Measurements from ENCODE around the gene CEP83.

- PRO-cap = no peak
Observed at GRCh38 chr12:93691754-93692465, 14.7 kb downstream of the CRADD start.

GRCh38 chr12:93752276-93753133 lies 75.3 kb downstream of the CRADD start:
- PRO-cap = no peak

DNA sequence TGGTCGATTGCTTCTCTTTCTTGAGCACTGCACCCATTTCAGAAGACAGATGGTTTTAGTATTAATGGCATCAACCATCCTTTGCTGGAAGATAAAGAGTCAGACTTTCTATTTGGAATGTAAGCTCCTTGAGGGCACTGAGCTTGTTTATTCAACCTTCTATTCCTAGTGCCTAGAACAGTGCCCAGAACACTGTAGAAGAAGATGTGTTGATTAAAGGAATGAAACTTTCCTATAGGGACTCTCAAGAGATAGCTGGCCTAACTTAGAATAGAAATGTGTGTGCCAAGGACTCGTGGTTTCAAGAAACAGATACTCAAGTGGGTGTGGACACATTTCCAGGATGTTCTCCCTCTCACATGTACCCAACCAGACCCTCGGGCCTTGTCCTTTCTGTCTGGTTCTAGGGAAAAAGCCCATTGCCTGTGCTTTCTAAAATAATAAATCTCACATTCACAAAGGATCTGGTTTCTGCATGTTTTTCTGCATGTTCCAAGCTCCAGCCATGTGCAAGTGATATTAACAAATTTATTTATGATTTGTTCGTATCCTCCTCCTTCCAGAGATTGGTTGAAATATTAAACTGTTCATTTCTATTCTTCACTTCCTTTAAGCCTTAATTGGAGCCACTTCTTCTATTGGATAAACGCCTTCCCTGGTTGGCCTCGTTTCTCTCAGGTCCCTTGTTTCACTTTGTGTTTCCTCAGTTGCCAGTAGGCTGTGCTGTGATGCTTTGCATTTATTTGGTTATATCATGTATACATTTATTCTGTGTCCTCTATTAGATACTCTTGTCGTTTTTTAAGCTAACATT lies 89.7 kb downstream of the CRADD start:
- PRO-cap = no peak

DNA sequence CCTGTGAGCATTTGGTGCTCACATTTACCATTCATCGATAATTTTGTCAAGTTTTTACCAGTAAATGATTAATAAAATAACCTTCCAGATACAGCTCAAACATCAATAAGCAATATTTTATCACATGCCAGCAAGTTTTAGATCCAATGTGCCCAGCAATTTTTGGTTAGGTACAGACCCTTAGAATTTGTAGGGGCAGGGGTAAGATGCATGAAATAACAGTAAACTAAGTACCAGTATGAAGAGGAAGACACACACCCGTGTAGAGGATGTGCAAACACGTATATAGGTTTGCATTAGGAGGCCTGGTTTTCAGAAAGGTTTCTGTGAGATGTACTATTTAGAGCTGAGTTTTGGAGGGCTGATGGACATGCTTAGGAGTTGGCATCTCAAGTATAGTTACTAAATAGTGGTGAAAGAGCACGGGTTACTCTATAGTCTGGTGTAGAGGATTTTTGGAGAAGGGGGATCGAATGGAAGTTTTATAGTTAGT lies 98.0 kb downstream of the CRADD start:
- PRO-cap = no peak

DNA sequence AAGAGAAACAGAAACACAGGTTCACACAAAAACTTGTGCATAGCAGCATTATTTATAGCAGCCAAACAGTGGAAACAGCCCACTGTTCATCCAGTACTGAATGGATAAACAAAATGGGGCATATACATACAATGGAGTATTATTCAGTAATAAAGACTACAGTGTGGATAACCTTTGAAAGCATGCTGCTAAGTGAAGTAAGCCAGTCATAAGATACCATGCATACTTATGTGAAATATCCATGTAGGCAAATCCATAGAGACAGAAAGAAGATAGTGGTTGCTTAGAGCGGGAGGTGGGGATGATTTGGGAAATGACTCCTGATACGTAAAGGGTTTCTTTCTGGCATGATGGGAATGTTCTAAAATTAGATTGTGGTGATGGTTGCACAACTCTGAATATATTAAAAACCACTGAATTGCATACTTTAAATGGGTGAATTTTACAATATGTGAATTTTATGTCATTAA lies 99.4 kb downstream of the CRADD start:
- PRO-cap = no peak

- PRO-cap = no peak
Observed at GRCh38 chr12:93785214-93785687, 108.1 kb downstream of the CRADD start.

GRCh38 chr12:93815260-93816014 lies 138.3 kb downstream of the CRADD start:
- PRO-cap = no peak

DNA sequence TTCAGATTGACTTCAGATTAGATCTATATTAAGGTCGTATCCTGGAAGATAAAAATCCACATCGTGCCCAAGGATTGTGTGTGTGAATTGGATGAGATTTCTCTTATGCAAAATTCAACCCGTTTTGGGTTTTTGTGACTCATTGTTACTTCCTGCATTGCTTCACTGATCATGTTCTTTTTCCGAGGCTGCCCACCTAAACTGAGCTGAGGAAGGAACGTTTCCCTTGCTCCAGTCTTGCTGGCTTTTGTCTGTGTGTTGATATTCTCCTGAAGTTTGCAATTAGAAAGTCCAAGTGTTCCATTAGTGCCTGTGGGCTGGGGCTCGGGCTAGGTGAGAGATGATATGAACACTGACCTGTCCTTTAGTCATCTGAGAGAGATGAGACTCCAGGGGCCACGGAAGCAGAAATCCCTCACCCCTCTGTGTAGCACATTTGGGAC lies 27.7 kb downstream of the PLXNC1 start:
- PRO-cap = no peak

GRCh38 chr12:94207696-94208789 lies 59.7 kb downstream of the PLXNC1 start:
- PRO-cap = no peak

DNA sequence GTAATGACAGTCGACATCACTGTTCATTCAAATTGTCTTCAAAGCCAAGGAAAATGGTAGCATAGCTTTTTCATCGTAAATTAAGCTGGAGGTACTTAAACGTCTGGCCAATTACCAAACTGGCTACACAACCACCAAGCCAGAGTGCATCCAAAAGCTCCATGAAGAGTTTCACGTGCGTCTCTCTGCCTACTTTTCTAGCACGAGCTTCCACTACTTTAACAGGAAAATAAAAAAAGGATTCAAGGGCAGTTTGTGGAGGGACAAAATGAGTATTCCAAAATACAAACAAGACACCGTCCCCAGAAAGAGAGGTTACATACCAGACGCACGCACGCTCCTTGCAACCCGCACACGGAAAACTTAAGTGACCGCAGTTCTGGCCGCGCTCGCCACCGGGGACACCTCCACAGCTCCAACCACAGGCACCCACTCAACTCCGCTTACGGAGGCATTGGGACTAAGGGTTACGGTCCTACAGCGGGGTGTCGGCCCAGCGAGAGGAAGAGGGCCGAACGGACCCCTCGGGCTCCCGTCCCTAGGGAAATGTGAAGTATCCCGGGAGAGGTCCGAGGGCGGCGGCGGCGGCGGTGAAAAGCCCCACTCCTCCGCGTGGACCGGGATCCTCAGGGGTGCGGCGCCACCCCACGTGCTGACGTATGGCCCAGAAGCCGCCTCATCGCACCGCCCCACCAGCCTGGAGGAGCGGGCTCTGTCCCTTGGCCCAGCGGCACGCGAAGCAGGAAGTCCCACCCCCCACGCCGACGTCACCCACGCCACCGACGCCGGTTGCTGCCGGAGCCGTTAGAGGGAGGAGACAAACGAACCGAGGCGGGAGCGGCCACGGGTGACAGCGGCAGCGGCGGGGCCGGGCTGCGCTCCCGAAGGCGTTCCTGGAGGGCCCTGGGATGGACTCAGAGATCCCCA lies at the start of gene CEP83:
TSS of gene CEP83 (minus strand) at position 634 of the 927 bp plus-strand sequence.
- PRO-cap = unidirectional peak, plus-strand start at position 141 of the sequence; bidirectional peak, plus-strand start at position 787 of the sequence, minus-strand start at position 715 of the sequence

- PRO-cap = no peak
Observed at GRCh38 chr12:94618904-94619353, 31.4 kb downstream of the TMCC3 start.

GRCh38 chr12:94631541-94631740 lies 18.9 kb downstream of the TMCC3 start:
- PRO-cap = no peak

DNA sequence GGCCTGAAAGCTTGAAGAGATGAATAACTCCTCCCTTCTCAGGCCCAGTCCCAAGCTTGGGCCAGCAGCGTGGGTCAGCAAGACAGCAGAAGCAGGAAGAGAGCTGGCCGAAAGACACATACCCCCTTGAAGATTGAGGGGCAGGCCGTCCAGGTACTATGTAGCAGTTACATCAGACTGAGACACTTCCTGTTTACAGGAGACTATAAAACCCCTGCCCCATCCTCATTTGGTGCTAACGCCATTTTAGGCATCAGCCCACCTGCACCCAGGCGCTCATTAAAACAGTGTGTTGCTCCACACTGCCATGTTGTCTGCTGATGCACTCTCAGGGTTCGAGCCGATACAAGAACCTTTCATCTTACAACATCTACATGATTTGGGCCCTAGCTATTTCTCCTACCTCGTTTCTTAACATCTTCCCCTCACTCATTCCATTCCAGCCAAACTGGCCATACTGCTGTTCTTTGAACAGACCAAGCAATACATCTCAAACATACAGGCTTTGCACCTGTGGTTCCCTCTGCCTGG lies 14.9 kb downstream of the NDUFA12 start:
- PRO-cap = no peak

DNA sequence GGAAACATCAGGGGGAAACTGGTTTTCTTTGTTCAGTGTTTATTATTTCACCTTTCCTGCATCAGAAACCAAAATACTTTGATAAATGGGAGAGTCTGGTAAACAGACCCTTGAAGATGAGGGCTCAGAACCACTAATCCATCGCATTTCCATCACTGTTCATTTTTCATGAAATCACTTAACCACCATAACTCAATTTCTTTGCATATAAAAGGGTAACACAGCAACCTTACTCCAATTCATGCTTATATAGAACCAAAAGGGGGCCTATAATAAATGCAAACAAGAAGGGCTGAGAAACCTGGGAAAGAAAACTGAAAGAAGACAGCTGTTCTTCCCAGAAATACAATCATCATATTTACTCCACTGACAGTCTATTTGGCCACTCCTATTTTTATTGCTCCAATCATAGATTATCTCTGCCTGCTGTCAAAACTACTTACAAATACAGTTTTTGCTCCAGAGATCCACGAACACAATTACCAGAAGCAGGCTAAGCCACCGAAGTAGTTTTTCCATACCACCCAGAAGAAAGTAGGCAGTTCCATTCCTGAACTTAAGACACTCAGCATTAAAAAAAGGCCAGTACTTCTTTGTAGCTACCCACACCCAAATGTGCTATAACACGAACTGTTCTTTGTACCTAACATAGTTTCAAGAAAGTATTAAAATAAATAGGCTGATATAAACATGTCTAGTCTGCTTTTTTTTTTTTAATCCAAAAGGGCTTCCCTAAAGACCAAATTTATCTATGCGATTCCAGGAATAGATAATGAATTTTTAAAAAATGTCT lies 16.8 kb downstream of the FGD6 start:
- PRO-cap = no peak

DNA sequence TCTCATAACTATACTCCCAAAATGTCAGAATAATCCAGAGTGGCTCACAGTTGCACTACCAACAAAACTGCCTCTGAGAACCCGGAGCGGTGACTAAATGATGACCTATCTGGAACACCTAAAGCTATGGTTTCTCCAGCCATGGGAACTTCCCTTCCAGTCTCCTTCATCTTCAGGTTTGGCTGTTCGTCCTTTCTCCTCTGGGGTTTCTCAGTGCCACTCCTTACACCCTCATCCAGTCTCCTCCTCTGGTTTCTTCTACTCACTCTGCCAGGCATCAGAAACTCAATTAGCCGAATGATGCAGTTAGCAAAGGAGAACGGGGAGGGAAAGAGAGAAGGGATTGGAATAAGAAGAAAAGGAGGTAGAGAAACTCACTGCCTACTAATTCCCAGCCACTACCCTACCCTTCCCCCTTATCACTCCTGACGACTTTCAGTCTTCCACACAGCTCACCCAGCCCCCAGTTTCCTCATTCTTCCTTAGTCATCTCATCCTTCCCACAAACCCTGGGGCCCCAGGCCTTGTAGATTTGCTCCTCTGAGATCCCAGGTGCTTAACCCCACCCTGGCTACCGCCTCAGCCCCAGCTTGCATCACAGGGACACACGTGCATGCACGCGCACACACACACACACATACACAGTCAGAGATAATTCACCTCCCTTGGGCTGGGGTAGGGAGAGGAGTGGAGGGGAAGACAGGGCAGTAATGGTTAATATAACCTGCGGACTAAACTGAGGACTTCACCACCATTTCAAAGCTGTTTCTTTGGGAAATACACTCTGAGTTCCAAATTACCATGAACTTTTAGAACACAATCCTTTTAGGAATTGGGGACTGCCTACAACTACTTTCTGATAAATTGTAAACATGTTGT lies 12.9 kb downstream of the FGD6 start:
- PRO-cap = no peak

DNA sequence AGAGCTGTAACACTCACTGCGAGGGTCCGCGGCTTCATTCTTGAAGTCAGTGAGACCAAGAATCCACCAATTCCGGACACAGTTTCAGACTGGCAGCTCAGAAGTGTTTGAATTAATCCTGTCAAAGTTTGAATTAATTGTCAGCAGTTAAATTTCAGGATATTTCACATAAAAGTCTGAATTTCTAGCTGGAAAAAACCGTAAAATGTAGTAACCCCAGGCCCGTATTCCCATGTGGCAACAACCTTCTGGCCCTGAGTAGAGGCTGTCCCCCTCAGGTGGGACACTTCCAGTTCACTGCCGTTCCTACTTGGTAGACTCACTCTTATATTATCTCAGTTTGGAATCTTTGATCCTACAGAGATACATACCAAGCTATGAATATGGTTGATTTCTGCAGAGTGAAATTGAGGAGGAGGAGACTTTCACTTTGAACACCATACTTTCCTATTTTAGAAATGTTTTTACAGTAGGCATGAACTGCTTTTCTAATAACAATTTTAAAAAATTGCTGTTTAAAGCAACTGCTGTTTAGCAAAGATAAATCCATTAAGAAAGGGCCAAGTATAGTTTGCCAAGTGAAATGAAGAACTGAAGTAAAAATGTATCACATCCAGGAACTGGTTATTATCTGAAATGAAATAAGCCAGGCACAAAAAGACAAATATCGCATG lies 93.0 kb upstream of the METAP2 start:
- PRO-cap = no peak

DNA sequence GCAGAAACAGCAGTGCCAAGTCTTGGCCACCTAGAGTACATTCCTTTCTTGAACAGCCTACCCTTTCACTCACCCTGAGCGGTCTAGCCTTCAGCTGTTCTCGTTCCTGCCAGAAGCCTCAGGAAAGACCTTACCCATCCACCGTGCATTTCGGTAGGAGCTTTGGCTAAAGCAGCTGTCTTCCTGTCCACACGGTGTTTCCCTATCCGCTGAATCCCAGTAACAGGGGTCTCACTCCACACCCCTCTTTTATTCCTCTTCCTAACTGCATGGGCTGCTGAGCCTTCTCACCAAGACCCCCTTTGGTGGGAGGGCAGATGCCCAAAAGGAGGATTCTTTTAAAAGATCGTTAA lies 88.6 kb upstream of the METAP2 start:
- PRO-cap = no peak

GRCh38 chr12:95532658-95533098 lies 18.6 kb downstream of the USP44 start:
- PRO-cap = no peak

DNA sequence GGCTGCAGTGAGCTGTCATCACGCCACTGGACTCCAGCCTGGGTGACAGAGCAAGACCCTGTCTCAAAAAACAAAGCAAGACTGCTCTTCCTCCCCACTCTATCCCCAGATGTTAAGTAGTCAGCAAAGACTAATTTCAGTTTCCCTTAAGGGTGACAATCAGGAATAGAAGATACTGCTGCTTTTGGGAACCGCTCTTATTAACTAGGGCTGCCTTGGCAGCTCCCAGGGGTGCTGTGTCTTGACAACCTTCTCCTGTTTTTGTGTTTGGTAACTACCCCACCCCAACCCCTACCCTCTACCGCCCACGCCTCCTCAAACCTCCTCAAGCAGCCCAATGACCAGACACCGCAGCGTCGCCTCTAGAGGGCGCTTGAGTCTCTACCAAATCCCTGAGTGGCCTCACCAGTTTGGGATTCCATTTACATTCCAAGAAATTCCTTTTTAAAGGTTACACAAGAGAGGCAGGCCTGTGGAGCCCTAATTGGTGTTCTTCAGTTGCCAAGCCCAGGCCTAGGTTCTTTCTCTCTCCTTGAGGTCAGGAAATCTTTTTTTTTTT lies 72.2 kb upstream of the USP44 start:
- PRO-cap = no peak

- PRO-cap = no peak
Observed at GRCh38 chr12:95694223-95694689, 96.3 kb downstream of the NTN4 start.